PC-3 (cell line): ENCODE measurements around a stretch of chr2.

DNA sequence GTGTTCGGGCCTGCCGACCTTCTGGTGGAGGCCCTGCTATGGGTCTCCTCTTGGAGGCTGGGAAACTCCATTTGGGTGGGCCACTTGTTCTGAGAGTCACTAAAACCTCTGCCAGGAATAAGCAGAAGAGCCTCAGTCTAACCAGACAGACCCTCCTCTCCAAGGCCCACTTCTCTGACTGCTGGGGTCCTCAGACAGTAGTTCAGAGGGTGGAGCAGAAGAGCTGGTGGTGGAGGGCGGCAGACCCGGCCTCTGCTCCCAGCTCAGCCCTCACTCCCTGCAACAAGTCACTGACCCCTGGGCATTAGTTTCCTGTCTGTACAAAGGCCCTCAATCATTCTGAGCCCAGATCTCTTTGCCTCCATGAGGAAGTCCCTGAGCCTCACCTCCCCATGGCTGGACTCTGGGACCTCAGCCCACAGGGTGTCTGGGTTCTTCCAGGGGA is 48.9 kb downstream of the MYO7B start:
- RAMPAGE, long total RNA: no peak

DNA sequence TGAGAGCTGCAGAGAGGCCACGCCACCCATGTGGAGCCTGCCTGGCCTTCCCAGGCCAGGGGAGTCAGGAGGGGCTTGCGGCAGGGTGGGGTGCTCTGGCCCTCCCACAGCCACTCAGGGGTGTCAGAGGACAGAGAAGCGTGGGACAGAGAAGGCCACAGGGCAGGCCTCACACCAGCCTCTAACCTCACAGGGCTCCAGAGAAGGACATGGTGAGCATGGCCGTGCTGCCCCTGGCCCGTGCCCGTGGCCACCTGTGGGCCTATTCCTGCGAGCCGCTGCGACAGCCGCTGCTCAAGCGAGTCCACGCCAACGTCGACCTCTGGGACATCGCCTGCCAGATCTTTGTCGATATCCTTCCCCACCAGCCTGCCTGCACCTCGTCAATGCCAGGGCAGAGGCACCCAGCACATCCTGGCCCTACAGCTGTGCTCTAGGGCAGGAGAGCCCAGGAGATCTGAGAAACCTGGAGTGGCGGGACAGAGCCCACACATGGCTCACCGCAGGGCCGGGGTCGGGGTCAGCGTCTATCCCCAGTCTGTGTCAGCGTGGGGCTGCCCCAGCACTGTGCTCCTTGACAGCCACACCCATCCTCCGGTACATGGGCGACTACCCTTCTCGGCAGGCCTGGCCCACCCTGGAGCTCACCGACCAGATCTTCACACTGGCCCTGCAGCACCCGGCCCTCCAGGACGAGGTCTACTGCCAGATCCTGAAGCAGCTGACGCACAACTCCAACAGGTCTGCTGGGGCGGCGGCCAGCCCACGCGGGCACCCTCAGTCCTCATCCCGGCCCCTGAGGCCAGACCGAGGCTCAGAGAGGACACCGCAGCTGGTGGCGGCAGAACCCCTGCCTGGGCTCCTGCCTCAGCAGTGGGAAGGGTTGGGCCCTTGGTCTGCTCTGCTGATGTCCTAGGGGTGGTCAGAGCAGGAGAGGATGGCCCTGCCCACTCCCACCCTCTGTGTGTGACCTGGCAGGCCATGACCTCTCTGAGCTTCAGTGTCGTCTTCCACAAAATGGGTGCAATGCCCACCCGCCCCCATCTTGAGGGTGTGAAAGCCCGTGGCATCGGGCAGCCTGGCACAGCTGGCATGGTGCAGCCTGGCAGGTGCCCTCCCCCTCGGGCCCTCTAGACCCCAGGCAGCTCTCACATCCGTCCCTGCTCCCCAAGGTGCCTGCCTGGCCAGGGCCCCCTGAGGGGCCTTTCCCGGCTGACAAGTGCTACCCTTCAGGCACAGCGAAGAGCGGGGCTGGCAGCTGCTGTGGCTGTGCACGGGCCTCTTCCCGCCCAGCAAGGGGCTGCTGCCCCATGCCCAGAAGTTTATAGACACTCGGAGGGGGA is 14.5 kb upstream of the GPR17 start:
- RAMPAGE, long total RNA: no peak

- RAMPAGE, long total RNA: no peak
Measured at GRCh38 chr2:127632477-127633143, 13.3 kb upstream of the GPR17 start.

DNA sequence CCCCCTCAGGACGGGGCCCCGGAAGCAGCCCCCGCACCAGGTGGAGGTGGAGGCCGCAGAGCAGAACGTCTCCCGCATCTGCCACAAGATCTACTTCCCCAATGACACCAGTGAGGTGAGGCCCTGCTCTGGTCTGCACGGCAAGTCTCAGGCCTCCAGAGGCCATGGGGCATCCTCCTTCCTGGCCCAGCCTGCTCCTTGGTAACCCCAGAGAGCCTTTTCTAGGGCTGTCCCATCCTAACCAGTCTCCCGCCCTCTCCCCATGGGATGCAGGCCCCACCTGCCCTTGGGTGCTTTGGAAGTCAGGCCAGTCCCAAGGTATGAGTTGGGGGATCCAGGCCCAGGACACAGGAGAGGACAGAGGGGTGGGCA is 12.7 kb upstream of the GPR17 start:
- RAMPAGE, long total RNA: no peak

DNA sequence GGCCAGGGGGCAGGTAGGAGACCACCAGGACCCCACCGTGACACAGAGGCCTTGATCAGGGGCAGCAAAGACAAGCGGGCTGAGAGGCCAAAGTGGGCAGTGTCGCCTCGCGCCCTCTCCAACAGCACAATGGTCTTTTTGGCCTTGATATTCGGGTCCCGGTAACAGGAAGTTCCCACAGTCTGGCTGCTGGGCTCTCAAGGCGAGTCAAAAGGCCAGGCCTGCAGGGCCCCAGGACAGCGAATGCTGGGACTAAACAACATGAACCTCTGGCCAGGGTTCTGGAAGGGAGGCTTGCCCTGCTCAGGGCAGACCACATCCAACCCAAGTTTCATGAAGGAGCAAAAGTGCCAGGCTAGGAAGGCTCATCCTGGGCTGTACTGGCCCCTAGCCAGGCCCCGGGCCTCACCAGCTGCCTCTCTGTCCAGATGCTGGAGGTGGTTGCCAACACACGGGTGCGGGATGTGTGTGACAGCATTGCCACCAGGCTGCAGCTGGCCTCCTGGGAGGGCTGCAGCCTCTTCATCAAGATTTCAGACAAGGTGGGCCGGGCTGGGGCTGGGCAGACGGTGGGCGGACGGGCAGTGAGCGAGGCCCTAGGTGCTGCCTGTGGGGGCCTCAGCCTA is 12.1 kb upstream of the GPR17 start:
- RAMPAGE, long total RNA: no peak

- RAMPAGE, long total RNA: no peak
Measured at GRCh38 chr2:127638261-127639207, 7.4 kb upstream of the GPR17 start.

GRCh38 chr2:127646642-127647075 is 706 bp downstream of the GPR17 start:
- RAMPAGE, long total RNA: no peak

- RAMPAGE, long total RNA: no peak
Measured at GRCh38 chr2:127649661-127650090, 3.7 kb downstream of the GPR17 start.

- RAMPAGE, long total RNA: no peak
Measured at GRCh38 chr2:127703296-127703761, 2.0 kb downstream of the SFT2D3 start.

GRCh38 chr2:127806234-127806874 is 4.6 kb downstream of the WDR33 start:
- RAMPAGE, long total RNA: no peak

DNA sequence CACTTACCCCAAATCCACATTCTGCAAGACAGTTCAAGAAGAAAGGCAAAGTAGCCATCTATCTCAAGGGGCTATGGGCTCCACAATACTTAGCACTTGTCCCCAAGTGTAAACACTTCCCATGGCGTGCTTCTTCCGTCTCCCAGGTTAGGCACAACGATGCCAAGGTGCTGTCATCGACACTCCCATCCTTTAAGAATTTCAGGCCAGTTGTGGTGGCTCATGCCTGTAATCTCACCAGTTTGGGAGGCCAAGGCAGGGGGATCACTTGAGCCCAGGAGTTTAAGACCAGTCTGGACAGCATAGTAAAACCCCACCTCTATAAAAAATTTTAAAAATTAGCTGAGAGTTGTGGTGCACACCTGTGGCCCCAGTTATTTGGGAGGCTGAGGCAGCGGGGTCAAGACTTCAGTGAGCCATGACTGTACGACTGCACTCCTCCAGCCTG is 10.8 kb downstream of the POLR2D start:
- RAMPAGE, long total RNA: no peak

DNA sequence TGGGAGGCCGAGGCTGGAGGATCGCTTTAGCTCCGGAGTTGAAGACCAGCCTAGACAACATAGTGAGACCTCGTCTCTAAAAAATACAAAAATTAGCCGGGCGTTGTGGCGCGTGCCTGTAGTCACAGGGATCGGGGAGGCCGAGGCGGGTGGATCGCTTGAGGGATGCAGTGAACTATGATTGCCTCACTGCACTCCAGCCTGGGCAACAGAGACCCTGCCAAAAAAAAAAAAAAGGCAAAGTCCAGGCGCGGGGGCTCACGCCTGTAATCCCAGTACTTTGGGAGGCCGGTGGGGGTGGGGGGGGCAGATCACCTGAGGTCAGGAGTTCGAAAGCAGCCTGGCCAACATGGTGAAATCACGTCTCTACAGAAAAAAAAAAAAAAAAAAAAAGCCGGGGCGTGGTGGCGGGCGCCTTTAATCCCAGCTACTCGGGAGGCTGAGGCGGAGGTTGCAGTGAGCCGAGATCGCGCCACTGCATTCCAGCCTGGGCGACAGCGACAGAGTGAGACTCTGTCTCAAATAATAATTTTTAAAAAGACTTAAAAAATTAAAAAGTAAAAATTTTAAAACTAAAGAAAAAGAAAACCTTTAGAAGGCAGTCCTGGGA is 1.2 kb upstream of the POLR2D start:
- RAMPAGE, long total RNA: no peak

DNA sequence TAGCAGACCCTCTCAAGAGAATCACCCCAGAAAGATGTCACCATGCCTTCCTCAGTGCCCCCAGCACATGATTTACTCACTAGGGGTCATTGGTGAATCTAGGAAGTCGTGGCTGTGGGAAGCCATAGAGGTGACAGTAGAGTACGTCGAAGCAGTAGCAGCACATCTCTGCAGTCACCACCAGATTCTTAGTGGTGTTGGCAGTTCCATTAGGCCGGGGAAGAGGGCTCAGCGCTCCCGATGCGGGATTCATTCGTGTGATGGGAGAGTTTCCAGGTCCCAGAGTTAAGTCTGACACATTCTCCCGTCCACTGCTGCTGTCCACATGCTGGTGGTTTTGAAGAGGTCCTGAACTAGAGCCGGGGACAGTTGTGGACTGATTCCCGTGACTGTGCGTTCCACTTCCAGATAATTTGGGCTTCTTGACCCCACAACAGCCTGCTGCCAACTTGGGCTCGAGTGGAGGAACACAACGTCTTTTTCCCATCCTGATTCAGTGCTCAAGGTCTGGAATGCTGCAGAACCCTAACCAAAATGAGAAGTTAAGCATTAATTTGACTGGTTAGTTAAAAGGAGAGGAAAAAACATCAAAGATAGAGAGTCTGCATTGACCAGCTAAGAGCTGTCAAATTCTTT is 11.9 kb downstream of the AMMECR1L start:
- RAMPAGE, long total RNA: no peak

GRCh38 chr2:128065887-128066437 is 25.0 kb upstream of the UGGT1 start:
- RAMPAGE, long total RNA: no peak

- RAMPAGE, long total RNA: no peak
Measured at GRCh38 chr2:128091476-128092255, 666 bp downstream of the UGGT1 start.

- RAMPAGE, long total RNA: no peak
Measured at GRCh38 chr2:128267138-128267710, 51.4 kb downstream of the HS6ST1 start.

GRCh38 chr2:128281423-128282377 is 37.0 kb downstream of the HS6ST1 start:
- RAMPAGE, long total RNA: no peak

DNA sequence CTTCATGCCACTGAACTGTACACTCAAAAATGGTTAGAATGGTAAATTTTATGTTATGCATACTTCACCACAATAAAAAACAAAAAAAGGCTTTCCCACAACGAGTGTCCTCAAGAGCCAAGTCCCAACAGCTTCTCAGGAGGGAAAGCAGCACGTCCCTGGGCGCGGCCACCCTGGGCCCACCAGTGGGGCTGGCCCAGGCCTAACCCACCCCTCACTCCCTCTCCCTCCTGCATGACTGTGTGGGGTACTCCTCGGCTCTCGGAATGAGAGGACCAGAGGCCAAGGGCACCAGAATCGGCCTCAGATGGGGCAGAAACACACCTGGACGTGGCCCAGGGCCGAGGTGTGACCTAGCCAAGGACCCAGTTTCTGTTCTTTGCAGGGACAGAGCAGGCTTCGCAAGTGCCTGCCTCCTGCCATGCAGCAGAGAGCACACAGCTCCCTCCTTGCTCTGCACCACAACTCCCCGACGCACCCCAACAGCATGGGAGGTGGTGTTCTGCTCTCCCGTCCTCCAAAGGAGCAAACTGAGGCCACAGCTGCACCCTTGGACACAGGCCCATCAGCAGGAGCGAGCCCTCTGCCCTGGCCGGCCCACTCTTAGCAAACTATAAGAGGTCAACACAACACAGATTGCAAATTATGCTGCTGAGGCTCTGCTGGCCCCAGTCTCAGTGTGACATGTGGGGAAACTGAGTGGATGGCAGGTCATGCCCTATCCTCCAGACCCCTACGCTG is 19.7 kb downstream of the HS6ST1 start:
- RAMPAGE, long total RNA: no peak

DNA sequence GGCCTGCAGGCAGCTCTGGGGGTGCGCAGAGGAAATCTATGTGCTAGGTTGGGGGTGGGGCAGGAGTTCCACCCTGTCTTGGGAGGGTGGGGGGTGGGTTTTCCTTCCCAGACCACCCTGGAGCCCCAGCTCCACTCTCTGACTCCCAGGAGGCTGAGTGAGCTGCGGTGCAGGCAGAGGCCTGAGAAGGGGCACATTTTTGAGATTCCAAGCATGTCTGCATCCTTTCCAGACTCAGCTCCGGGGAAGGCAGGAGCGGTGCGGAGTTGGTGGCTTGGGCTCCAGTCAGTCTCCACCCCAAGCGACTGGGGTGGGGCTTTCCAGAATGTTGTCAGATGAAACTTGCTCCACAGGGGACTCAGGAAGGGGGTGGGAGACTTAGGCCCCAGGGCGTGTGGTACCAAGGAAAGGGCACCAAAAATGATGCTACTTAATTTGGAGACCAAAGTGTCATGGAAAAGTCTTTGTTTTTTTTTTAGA is 44.2 kb upstream of the HS6ST1 start:
- RAMPAGE, long total RNA: no peak

GRCh38 chr2:128988578-128989049 is 669.9 kb upstream of the HS6ST1 start:
- RAMPAGE, long total RNA: no peak